Islet of Langerhans (tissue), 1 donor: ENCODE measurements around a stretch of chr17.

DNA sequence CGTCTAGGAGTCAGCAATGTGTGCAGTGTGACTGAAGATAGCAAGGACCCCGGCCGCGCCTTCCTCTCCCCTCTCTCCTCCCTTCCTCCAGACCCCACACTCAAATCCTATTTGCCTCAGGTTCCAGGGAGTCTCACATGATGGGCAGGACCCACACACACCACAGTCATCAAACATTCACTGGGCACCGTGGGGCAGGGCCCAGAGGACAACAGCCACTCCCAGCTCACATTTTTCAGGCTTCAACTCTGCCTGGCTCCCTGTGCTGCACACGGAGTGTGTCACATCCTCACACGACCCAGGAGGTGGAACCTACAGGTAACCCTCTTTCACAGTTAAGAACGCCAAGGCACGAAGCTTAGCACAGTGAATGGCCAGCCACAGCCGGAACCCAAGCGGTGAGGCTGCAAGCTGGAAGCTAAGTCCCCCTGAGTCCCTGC lies 30.5 kb downstream of the PEMT start:
- RRBS, result no CpG with 5 or more reads among the region's 11 CpGs

DNA sequence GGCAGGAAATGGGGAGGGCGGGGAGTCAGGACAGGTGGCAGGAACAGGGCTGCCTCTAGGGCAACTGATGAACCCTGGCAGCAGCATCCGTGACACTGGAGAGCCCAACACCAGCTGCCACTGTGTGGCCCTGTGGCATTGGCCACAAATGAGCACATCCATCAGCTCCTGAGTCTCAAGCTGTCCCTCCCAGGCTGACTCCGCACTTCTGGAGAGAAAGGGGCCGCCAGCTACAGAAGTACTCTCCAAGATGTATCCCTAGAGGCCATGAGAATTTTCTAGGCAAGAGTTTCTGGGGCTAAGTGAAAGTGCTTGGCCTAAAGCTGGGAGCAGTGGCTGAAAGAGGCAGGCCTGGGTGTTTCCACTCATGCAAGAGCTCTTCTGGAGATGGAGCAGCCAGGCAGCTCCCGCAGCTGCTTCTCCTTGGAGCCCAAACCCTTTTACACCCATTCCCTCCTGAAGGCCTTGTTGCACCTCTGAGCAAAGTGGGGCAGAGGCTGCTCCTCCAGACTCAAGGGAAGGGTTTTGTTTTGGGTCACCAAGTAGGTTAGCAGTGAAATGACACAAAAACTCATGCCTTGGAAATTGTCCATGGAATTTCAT lies 25.9 kb downstream of the PEMT start:
- RRBS, result no CpG with 5 or more reads among the region's 5 CpGs

GRCh38 chr17:17582227-17582672 lies 9.3 kb downstream of the PEMT start:
- RRBS, result no CpG with 5 or more reads among the region's 9 CpGs

DNA sequence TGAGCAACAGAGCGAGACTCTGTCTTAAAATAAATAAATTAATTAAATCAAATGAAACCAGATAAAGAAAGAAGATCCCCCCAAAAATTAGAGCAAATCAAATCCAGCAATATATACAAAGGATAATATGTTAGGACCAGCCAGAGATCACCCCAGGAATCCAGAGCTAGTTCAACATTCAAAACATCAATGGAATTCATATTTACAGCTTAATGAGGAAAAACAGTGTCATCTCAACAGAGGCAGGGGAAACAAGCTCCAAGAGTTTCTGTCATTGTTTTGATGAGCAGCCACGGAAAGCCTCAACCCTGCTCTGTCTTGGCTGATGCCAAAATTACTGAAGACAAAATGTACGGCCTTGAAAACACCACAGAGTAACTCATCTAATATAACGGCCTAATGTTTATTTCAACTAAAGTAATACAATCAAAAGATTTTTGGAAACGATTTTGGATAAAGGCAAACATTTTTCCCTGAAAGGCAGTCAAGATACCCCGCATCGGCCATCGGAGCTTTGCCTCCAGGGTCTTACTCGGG lies 3.6 kb downstream of the PEMT start:
- RRBS, result no CpG with 5 or more reads among the region's 9 CpGs

DNA sequence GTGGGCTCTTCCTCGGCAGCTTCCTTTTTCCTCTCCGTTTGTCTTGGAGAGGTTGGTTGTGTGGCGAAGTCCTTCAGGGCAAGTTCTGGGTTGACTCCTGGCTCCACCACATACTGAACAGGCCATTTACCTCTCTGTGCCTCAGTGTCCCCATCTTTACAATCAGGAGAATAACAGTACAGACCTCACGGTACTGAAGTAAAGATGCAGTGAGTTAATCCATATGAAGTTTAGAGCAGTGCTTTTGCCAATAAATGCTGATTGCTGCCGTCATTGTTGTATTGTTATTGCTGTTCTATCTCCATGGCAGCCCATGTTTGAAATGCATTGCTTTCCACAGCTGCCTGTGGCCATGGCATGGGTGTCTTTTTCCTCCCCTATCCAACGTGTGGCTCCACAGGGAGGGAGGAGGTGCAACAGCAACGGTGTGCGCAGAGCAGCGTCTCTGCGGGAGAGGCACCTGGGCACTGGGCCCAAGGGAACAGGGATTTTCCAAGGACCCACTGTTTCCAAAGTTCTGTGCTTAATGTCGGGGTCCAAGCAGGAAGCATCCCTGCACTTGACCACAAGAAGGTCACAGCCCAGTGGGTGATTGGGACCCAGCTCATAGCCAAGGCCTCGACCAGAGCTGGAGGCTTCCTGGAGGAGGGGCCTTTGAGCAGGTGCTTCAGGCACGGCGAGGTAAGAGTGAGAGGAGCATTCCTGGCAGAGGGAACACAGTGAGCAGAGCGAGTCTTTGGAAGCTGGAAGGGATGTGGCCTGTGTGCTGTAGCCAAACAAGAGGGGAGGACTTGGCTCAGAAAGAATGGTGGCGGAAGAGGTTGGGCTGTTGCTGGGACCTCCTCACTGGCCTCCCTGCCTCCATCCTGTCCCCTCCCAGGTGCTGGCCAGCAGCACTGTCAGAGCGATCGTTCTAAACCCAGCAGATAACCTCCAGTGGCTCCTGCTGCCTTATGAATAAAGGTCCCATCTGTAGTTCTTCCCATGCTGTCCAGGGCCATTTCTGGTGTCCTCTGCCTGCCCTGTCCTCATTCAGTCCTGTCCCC lies 3.8 kb downstream of the RAI1 start:
- RRBS, result no CpG with 5 or more reads among the region's 18 CpGs

DNA sequence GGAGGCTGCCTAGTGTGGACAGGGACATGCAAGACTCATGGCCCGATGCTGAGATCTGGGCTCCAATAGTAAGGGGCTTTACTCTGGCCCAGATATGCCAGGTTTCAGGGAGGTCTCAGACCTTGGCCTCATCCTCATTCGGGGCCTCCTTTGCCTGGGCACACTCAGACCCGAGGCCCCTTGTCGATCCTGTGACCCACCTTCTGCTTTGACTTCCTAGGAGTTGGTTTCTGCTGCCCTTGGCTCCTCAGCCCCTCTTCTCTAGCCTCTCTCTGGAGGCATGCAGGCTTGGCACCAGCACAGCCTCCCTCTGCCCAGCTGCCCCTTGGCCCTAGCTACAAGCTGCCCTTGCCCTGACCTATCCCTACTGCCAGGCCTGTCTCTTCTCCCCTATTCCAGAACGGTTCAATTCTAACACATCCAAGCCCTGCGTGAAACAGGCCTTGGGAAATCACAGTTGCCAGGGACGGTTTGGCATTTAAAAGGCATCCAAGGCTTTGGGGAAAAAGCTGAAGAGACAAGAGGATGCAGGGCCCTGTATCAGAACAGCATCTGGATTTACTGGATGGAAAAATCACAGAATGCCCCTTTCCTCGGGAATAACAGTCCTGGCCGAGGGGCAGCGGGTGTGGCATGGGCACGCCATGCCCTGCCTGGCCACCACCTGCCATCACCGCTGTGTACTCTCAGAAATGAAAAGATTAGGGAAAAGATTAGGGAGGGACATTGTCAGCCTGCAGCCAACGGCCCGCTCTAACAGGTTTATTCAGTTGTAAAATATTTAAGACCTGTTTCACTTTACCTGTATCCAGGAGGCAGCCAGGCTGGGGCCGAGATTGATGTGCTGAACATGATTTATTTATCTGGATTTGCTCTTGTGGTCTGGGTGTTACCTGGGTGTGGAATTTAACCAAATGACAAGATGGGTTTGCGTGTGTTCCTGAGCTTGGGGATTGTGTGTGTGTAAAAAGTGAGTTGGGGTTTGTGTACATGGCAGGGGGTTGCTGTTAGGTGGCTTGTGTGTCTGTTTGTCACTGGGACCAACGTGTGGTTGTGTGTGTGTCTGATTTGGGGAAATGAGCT lies 15.8 kb downstream of the RAI1 start:
- RRBS, result no CpG with 5 or more reads among the region's 17 CpGs

GRCh38 chr17:17720130-17720474 lies 38.8 kb downstream of the RAI1 start:
- RRBS, result no CpG with 5 or more reads among the region's 1 CpG

- RRBS, result no CpG with 5 or more reads among the region's 9 CpGs
These were observed 57.6 kb downstream of the RAI1 start for GRCh38 chr17:17738772-17739368.

- RRBS, result 73% methylated on average over 3 of the region's 23 CpGs
These were observed 58.0 kb downstream of the SREBF1 start for GRCh38 chr17:17778446-17779488.

DNA sequence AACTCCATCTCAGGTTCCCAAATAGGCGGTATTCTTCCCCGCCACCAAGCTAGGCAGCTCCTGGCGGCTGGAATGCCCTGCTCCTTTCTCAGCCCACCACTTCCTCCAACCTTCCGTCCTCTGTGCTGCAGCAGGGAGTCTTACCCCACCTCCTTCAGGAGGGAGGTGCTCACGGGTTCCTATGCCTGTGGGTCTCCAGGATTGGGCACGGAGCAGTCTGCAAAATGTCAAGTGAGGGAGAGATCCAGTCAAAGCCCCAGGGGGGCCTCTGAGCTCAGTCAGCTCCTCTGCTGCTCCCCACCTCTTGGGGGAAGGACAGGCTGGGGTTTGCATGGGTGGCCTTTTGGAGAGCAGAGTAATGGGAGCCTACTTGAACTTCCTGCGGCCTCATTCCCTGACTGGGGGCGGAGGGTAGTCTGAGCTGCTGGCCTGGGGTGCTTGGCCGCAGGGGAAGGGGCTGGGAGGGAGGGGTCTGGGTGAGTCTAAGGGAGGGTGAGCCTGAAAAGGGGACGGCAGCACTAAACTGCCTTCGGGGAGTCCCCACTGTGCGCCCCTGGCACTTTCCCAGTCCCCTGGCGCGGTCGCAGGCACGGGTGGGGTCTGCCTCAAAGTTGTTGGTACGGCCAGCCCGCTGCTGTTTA lies 55.5 kb downstream of the SREBF1 start:
- RRBS, result no CpG with 5 or more reads among the region's 18 CpGs

GRCh38 chr17:17805574-17806342 lies 31.0 kb downstream of the SREBF1 start:
- RRBS, result no CpG with 5 or more reads among the region's 12 CpGs

- RRBS, result no CpG with 5 or more reads among the region's 11 CpGs
These were observed 20.8 kb downstream of the SREBF1 start for GRCh38 chr17:17816052-17816366.

- RRBS, result 92% methylated on average over 1 of the region's 15 CpGs
These were observed 19.3 kb downstream of the SREBF1 start for GRCh38 chr17:17817415-17818039.

DNA sequence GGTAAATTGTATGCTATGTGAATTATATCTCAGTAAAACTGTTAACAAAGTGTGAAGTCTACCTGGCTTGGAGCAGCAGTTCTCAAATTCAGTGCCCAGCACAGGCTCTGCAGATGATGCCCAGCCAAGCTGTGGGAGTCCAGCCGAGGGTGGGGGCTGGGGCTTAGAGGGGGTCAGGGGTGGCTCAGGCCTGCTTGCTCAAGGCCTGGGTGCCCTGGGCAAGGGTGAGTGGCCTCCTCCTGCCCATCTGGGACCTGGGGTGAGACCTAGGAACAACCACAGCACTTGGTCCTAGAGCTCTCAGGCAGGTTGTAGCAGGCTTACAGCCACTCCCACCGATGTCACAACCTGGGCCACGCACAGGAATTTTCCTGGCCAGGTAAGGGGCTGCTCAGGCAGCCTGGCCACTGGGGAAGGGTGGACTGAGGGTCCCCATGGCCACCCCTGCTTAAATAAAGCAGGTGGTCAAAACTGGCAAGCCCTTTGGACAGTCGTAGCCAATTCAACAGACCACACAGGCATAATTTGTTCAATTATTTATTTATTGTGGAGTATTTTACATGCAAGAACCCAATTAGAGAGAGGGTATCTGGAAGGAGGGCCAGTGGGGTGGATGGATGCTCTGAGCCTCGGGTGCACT lies 6.3 kb upstream of the SREBF1 start:
- RRBS, result no CpG with 5 or more reads among the region's 5 CpGs

GRCh38 chr17:17869320-17869686 lies 32.5 kb upstream of the SREBF1 start:
- RRBS, result no CpG with 5 or more reads among the region's 14 CpGs

DNA sequence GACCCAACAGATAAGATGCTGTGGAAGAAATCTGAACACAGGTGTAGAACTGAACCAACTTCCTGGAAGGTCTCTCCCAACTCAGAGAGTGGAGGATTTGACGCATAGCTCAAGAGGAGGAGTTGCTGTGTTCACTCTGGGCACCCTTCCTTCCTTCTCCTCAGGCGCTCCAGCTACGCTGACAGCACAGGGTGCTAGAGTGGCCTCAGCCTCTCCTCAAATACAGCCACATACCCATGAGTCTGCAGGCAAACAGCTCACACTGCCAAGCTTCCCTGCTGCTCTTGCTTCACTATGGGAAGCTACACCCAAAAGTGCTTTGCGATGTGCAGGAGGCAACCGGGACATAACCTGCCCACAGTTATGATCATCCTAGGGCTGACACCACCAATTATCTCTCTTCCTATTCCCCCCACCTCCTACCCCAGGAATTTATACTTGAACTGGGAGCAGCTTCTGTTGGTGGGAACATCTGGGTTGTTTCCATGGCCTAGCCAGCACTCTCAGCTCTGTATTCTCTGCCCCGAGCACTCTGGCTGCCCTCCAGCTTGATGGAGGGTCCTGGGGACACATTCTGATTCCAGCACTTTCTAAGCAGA lies 40.2 kb upstream of the SREBF1 start:
- RRBS, result no CpG with 5 or more reads among the region's 6 CpGs

- RRBS, result no CpG with 5 or more reads among the region's 4 CpGs
These were observed 58.3 kb downstream of the TOM1L2 start for GRCh38 chr17:17913773-17914491.

- RRBS, result no CpG with 5 or more reads among the region's 6 CpGs
These were observed 173 bp downstream of the MYO15A start for GRCh38 chr17:18108794-18109063.

DNA sequence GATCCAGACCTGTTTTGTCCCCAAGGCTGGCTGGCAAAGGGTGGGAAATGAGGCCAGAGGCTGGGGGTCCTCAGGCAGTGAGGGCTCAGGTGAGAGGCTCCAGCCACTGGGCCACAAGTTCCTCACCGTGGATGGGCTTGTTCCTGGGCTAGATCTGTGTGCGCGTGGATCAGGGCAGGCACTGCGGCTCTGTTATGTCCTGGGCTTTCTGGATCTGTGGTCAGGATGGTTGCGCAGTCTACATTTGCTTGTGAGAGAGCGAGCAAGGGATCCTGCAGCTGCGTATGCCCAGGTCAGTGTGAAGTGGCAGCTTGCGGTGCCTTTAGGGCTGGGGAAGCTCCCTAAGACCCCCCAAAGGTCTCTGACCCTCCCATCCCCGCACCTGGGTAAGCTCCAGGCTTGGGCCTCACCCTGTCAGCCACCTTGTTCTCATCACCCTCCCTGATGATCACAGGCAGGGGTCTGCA lies 705 bp downstream of the MYO15A start:
- RRBS, result no CpG with 5 or more reads among the region's 9 CpGs

DNA sequence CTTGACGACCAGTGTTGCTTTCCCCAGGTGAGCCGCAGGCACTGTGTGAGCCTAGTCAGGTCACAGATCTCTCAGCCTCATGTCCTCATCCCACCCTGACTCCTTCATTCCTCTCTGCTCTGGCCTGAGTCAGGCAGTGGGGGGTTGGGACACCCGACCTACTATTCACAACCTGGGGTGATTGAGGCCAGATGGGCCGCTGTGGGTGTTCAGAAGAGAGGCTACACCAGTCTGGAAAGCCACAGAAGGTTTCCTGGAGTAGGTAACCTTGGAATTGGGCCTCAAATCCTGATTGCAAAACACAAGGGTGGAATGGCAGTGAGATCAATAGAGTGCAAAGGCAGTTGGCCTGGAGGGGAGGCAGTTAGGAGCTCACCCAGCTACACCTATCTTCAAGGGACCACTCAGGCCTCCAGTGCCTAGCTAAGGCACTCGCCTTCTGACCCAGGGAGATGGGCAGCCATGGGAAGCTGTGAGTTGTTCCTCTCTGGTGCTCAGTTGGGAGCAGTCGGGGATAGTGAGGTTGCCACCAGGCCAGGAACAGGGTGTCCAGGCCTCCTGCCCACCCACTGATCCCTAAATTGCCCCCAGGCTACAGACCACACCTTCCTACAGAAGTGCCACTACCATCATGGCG lies 29.8 kb downstream of the MYO15A start:
- RRBS, result no CpG with 5 or more reads among the region's 7 CpGs